Esophagus muscularis mucosa (tissue), 4 donors: ENCODE results near the gene CSRP2.

GRCh38 chr12:76083612-76084454, 652 bp downstream of the NAP1L1 start:
- PRO-cap, result bidirectional peak, plus-strand start at chr12:76084066, minus-strand start at chr12:76083990
- RAMPAGE, long total RNA, 4 experiments, result no peak in any of the 4 experiments

DNA sequence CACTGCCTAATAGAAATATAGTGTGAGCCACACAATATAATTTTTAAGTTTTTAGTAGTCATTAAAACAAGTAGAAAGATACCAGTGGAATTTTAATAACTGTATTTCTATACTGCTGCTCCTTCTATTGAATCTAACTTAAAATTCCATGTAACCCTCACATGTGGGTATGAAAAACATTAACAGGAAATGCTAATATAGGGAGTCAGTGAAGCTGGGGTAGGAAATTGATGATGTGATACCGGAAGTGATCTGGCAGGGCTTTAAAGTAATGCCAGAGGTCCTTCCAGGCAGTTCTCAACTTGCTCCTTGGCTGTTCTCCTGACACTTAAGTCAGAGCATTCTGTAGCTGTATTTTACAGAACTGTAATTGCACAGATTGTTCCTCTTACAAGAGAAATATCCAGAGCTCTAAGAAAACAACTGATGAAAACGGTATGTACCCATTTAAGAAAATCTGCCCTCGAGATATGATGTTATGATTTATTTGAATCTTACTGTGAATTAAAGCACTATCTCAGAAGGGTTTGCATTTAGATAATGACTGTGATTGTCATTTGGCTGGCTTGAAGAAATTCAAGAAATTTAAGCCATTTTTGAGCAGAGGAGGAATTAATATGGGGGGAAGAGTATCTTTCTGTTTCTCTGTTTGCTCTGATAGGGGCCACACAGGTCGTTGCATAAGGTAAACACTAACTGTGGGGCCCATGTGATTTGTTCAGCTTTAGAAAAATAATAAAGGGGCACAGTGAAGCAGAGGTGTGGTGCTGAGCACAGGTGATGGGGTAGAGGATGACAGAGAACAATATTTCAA, 88.5 kb downstream of the BBS10 start:
- PRO-cap, result bidirectional peak, plus-strand start at position 398 of the sequence, minus-strand start at position 330 of the sequence
- RAMPAGE, long total RNA, 4 experiments, result no peak in any of the 4 experiments

- PRO-cap, result no peak
- RAMPAGE, long total RNA, 4 experiments, result no peak in any of the 4 experiments
These were observed 7.4 kb downstream of the BBS10 start for GRCh38 chr12:76340786-76341213.

DNA sequence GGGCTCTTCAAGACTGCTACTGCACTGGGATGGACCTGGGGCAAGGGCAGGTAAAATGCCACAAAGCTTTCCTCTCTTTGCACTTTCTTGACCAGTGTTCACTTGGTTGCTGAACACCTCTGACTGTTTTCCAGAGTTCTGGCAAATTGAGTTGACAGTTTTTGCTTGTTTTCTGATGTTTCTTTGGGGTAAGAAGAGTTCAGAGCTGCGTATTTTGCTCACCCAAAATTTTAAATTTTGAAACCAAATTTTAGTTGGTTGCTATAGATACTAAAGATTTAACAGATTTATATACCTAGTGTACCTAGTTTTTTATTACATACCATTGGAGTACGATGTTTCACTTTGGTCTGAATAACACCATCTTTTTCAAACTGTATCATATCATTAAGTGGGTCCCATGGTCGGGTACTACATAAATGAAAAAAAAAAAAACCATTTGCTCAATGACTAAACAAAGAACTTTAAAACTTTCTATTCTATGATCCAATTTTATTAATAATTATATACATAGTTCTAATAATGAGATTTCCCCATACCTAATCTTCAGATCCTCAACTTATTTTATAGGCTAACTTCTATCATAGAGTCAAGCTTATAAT, 20.8 kb upstream of the BBS10 start:
- PRO-cap, result no peak
- RAMPAGE, long total RNA, 4 experiments, result no peak in any of the 4 experiments

- PRO-cap, result no peak
- RAMPAGE, long total RNA, 4 experiments, result no peak in any of the 4 experiments
These were observed 25.6 kb upstream of the BBS10 start for GRCh38 chr12:76373606-76374463.

- PRO-cap, result unidirectional peak, plus-strand start at chr12:76877513
- RAMPAGE, long total RNA, 4 experiments, result no peak in any of the 4 experiments
These were observed 1.4 kb downstream of the CSRP2 start for GRCh38 chr12:76877431-76877733.

DNA sequence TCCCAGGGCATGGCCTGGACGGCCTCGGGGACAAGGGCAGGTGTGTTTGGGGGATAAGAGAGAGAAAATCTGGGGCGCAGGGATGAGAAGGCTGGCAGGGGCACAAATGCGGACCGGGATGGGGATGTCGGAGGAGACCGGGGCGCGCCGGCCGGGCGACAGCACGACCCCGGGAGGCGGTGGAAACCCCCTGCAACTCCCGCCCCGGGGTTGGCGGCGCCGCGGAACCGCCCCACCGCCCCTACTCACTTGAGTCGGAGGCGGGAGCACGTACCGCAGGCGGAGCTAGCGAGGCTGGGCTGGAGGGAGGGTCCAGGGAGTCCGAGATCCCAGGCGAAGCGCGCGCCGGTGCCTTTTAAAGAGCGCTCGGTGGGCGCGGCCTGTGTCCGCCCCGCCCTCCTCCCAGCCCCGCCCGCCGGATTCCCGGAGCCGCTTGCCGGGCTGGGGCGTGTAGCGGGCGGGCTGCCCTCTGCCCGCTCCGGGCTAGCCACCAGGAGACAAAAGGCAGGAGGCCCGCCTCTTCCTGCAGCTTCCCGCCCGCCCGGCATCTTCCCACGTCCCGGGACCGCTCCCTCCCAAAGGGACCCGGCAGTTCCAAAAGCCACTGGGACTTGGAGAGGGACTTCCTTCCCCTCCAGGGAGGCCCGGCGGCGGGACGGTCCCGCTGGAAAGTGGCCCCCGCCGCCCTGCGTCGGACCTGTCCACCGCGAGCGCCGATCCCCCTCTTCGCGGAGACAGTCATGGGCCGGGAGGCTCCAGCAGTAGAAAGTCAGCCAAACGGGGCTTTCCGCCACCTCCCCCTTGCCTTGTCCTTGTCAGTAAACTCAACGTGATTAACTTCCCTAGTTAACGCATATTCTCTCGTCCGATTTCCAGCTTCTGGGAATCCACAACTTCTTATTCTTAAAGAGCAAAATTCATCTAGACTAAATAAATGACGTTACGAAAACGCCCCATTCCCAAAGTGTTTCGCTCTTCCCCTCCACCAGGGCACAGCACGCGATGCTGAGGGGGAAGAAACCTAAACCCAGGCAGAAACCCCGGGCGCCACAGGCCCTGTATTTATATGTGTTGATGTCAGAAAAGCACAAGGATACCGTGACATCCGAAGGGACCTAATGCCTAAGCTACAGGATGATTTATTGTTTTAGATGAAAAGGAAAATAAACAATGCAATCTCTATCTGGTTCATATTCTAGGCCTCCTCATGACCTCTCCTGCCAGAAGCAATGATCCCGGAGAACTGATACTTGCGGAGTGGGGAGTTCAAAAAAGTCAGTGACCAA, at the start of gene CSRP2:
CSRP2 (minus strand) TSS at position 331 of the 1,286 bp plus-strand sequence.
- PRO-cap, result bidirectional peak, plus-strand start at position 528 of the sequence, minus-strand start at position 329 of the sequence
- RAMPAGE, long total RNA, 4 experiments, result start-site peak on the minus strand in 4 of 4 experiments, centred at positions 300 to 316 of the sequence, 492 to 2,086 reads per replicate

DNA sequence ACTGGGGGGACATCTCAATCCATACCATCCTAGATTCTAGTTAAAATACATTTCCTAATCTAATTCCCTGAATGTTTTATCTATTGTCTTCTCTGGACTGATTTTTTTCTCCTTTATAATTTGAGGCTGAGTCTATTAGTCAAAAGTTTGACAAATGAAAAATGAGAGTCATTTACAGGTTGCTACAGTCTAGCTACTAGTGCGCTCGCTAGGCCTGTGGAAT, 14.6 kb downstream of the E2F7 start:
- PRO-cap, result no peak
- RAMPAGE, long total RNA, 4 experiments, result no peak in any of the 4 experiments

DNA sequence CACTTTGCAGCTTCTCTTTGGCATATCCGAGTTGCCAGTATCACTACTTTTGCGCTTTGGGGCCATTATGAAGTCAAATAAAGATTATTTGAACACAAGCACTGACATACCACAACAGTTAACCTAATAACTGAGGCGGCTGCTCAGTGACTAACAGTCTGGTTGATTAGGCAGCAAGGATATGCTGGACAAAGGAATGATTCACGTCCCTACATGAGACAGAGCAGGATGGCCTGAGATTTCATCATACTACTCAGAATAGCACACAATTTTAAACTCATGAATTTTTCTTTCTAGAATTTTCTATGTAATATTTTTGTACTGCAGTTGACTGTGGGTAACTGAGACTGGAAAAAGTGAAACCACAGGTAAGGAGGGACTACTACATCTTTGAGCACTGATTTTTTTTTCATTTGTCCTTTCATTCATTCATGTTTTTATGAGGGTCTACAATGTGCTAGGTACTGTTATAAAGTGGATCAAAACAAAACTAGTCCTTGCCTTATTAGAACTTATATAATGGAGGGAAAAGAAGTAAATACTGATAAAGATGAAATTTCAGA, 57.0 kb upstream of the E2F7 start:
- PRO-cap, result no peak
- RAMPAGE, long total RNA, 4 experiments, result no peak in any of the 4 experiments

DNA sequence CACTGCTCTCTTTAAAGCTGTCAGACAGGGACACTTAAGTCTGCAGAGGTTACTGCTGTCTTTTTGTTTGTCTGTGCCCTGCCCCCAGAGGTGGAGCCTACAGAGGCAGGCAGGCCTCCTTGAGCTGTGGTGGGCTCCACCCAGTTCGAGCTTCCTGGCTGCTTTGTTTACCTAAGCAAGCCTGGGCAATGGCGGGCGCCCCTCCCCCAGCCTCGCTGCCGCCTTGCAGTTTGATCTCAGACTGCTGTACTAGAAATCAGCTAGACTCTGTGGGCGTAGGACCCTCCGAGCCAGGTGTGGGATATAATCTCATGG, 113.4 kb upstream of the E2F7 start:
- PRO-cap, result no peak
- RAMPAGE, long total RNA, 4 experiments, result no peak in any of the 4 experiments

GRCh38 chr12:77325302-77325861, 260.0 kb upstream of the E2F7 start:
- PRO-cap, result no peak
- RAMPAGE, long total RNA, 4 experiments, result no peak in any of the 4 experiments

GRCh38 chr12:77893766-77894476, 63.2 kb downstream of the NAV3 start:
- PRO-cap, result no peak
- RAMPAGE, long total RNA, 4 experiments, result no peak in any of the 4 experiments

GRCh38 chr12:78036826-78037443, 206.2 kb downstream of the NAV3 start:
- PRO-cap, result no peak
- RAMPAGE, long total RNA, 4 experiments, result no peak in any of the 4 experiments

DNA sequence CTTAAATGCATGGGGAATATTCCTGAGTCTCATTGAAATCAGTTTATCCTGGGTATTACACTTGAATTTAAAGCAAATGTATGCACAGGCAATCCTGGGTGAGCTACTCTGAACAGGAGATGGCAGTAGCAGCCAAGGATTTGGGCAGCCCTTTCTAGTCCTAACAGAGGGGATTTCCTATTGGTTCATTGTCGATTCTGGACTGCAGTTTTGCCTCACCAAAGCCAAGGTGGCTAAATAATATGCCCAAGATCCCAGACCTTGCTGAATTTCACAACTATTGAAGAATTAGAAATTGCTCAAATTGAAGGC, 282.8 kb downstream of the PAWR start:
- PRO-cap, result no peak
- RAMPAGE, long total RNA, 4 experiments, result no peak in any of the 4 experiments

- PRO-cap, result bidirectional peak, plus-strand start at chr12:79934617, minus-strand start at chr12:79934497
- RAMPAGE, long total RNA, 4 experiments, result no peak in any of the 4 experiments
These were observed 621 bp downstream of the PPP1R12A start for GRCh38 chr12:79934261-79934690.

DNA sequence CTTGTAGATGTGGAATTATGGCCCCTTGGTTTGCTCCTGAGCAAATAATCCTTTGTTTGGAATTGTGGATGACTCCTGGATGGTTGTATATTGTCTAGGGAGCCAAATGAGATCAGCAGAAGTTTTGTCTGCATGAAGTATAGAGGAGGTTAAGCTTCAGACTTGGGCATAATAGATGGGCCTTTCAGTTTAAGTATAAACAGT, 63.5 kb upstream of the PPP1R12A start:
- PRO-cap, result no peak
- RAMPAGE, long total RNA, 4 experiments, result no peak in any of the 4 experiments

GRCh38 chr12:80400396-80400802, 43.6 kb upstream of the PTPRQ start:
- PRO-cap, result no peak
- RAMPAGE, long total RNA, 4 experiments, result no peak in any of the 4 experiments

DNA sequence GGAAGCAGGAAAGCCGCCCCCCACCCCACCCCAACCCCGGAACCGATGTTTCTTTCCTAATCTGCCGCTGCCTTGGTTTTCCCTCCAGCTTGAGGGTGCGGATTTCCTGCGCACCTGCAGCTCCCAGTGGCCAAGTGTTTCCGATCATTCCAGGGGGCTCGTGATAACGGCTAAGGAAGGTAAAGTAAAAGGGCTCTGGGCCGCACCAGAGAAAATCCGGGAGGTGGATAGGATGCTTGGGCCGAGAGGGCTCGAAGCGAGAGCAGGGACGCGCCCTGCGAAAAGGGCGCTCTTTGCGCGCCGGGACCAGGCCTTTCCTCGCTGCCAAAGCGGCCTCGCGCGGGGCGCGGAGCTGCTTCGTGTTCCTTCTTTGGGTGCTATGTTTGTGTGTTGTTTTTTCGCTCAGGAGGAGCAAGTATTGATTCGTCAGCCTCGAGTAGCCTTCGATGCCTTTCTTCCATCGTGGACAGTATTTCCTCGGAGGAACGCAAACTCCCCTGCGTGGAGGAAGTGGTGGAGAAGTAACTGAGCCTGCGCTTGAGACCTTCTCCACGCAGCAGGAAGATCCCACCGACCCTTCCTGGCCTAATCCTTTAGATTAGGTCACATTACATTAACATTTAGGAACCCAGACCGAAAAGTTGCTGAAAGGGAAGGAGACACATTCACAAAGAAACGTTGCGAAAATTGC, 1.1 kb downstream of the MYF6 start:
- PRO-cap, result no peak
- RAMPAGE, long total RNA, 4 experiments, result no peak in any of the 4 experiments

DNA sequence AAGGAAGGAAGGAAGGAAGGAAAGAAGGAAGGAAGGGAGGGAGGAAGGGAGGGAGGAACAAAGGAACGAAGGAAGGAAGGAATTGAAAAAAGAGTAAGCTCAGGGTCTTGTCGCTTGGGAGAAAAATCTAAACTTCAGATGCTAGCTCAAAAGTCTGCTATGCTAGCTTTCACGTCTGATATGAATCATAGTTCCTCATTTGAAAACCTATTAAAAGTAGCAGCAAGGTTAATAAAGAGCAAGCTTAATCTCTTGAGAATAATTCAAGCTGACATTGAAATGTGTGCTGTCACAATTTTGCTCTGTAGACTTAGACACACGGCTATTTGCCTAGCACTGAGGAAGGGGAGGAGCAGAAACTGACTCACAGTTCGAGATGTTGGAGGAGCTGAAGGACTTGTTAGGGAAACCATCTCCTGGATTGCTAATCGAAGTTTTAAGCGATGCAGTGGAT, 216.6 kb downstream of the ACSS3 start:
- PRO-cap, result no peak
- RAMPAGE, long total RNA, 4 experiments, result no peak in any of the 4 experiments

- PRO-cap, result no peak
- RAMPAGE, long total RNA, 4 experiments, result no peak in any of the 4 experiments
These were observed 6.7 kb downstream of the CCDC59 start for GRCh38 chr12:82351113-82352193.